Pulmonary artery (tissue), 1 donor: ENCODE results near the genes MC3R, RTF2 and PCK1.

- PRO-cap: no peak
Measured at GRCh38 chr20:56248549-56248934, at the start of gene MC3R. Gene MC3R (plus strand): TSS chr20:56248732.

- PRO-cap: no peak
Measured at GRCh38 chr20:56359310-56359764, 563 bp downstream of the FAM210B start.

- PRO-cap: no peak
Measured at GRCh38 chr20:56443362-56443951, 25.0 kb upstream of the RTF2 start.

DNA sequence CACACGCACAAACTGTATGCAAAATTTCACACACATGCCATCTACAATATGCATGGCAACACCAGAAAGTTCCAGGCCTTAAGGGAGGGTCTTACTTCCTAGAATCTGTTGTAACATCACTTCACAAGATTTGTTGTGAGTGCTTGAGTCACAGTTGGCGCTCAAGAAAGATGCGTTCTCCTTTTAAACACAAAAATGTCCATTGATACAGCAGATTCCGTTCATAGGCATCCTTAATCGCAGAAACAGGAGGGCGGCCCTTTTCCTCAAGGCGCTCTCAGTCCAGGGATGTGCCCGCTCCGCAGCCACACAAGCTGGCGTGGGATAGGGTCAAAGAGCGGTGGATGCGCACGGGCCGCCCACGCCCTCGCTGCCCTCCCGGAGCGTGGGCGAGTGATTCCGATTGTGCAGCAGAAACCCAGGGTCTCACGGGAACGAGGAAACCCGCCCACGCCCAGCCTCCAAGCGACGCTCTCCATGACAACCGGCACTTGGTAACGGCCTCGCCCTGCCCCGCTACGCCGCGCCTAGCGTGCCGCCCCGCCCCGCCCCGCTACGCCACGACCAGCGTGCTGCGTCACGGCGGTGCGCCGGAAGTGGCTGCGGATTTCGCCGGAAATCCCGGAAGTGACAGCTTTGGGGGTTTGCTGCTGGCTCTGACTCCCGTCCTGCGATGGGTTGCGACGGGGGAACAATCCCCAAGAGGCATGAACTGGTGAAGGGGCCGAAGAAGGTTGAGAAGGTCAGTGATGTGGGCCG is at the start of gene RTF2:
RTF2 (plus strand) TSS at position 603 of the 759 bp plus-strand sequence.
- PRO-cap: no peak

DNA sequence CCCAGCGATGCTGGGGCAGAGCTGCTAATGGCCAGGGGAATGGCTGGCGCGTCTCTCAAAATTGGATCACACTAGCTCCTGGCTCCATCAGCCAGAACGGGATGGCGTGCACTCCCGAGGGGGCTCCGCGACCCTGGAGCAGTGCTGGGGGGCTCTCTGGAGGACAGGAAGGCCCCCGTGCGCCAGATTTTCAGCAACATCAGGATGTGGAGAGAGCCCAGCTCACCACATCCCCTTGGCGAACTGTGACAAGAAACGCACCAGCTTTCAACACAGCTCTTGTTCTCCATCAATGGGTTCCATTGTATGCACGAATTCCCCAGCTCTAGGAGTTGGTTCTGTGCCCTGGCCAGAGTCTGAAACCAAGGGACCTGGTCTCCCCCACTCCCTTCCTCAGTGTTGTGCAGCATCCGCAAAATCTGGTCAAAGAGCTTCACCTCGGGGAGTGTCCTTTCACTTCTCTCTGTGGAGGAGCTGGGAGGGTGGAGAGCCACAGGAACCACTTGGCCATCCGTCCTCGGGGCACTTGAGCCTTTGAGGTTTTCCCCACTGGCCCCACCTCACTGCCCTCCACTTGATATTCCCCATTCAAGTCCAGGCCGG is 74.2 kb downstream of the TFAP2C start:
- PRO-cap: no peak

GRCh38 chr20:56828301-56828964 is 199.3 kb downstream of the TFAP2C start:
- PRO-cap: no peak

- PRO-cap: no peak
Measured at GRCh38 chr20:57211810-57212970, 54.3 kb downstream of the BMP7 start.

GRCh38 chr20:57282674-57283338 is 16.4 kb upstream of the BMP7 start:
- PRO-cap: no peak

DNA sequence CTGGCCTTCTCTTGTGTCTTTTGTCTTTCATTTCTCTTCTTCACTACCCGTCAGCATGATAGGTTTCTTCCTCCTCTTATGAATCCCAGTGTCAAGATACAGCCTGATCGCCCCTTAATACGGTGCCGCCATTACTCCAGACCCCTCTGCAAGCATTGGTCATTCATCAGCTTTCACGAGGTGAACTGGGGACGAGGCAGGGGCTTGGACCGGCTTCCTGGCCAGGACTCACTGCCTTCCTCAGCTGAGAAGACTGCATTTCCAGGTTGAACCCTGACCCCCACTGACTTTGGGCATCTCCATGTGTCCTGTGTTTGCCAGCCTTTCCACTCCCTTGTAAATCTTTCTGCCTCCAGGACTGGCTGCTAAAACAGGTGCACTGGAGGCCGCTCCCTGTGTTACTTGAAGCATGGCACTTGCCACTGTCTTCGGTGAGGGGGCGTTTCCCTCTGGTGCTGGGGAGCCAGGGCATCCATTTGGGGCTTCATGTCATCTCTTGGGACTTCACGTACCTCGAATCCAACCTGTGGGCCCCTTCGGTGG is 6.8 kb upstream of the RBM38 start:
- PRO-cap: no peak

DNA sequence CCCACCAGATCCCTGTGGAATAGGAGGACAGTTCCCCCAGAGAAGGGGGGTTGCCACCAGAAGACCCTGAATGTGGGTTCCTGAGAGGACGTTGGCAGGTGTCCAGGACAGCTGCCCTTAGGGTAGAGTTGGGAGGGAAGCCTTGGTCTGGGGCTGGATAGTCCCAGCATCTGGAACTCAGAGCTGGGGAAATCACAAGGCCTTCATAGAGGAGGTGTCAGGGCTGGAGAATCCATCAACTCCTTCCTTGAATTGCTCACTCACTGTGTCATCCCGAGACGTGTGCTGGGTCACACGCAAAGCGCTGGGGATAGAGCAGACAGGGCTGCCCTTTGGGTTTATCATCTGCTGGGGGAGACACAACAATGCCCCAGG is 18.4 kb downstream of the RBM38 start:
- PRO-cap: no peak

DNA sequence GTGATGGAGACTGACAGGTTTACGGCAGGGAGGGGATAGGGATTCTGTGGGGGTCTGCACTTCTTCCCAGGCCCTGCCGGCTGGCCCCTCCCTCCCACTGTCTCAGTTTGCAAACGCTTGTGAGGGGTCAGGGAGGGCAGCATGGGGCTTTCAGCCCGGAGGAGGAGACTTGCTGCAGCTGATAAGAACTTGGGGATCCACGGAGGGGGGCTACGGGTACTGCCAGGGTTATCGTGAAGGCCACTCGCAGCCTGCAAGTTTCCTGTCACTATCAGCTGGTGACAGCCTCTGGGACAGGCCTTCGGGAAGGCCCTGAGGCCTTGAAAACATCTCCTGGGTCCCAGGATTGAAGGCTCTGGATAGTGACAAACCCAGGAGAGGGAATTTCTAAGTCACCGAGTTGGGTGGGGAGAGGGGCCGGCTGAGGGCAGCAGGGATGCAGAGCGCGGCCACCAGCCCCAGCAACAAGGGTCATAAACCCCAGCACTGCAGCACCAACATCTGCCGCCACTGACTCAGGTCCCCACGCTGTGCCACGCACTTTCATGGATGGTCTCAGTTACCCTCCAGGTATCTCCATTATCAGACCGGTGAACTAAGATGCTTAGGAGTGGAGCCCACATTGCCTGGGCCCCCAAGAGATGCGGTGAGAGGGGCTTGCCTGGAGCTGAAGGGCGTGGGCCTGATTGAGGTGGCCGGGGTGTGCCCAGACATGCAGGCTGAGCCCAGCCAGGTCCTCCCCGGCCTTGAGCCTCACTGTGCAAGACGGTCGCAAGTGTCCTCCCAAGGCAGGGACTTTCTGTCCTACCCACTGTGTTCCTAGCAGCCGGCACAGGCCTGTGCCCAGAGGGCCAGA is 19.1 kb downstream of the RBM38 start:
- PRO-cap: no peak

DNA sequence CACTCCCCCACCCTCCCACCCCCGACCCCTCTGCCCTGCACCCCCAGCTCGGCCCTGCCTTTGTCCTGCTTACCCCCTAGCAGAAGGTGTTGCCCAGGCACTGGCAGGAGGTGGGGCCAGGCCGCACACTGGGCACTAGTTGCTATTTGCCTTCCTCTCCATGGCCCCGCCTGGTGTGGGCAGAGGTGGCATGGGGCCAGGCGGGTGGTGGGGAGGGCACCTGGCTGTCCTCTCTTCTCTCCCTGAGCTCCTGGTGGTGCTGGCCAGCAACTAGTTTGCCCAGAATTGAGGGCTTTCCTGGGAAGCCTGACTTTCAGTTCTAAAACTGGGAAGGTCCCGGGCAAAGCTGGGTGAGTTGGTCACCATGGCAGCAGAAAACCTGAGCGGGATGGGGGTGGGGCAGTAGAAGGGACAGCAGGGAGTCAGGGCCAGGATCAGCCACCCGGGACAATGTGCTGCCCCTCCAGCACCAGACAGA is 48.2 kb downstream of the RBM38 start:
- PRO-cap: no peak

- PRO-cap: no peak
Measured at GRCh38 chr20:57523732-57524235, 1.2 kb downstream of the CTCFL start.

- PRO-cap: unidirectional peak, plus-strand start at chr20:57561110
Measured at GRCh38 chr20:57560555-57561287, at the start of gene PCK1. Gene PCK1 (plus strand): TSS chr20:57561110.

DNA sequence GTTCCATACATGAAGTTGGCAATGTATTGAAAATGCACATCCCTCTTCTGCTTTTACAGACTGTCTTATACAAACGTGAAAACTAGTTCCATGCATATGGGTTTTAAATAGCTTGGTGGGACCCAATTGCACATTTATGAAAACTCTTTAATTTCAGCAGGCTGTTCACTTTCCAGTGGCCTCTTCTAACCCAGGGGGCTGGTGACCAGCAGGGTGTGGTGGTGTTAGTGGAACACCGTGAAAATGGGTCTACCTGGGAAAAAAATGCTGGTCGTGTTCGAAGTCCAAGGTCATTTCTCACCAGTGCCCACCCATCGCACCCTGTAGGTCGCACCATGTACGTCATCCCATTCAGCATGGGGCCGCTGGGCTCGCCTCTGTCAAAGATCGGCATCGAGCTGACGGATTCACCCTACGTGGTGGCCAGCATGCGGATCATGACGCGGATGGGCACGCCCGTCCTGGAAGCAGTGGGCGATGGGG is 1.5 kb downstream of the PCK1 start:
- PRO-cap: no peak

DNA sequence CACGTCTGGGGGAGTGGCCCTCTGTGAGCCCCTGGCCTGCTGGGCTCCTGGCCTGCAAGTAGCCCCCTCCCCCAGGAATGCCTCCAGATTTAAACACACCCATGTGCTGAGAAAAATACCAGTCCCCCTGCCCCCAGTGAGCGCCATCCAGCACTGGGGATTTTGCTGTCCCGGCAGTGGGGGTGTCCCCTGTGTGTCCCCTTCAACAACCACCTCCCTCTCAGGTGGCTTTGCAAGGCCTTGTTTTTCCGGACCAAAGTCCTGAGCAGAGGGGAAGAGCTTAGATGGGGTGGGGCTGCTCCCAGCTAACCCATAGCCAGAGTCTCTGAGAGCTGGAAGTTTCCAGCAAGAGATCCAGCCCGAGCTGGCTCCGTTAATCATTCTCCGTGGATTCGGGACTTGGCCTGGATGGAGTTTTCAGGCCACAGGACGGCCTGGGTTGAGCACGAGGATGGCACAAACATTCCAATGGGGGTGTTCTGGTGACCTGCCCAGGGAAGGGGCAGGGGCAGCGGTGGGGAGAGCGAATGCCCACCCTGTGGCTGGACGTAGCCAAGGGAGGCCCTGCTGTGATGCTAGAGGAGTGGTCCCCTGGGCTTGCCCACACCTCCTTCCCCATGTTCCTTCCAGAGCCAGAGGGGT is 29.0 kb downstream of the PCK1 start:
- PRO-cap: no peak

DNA sequence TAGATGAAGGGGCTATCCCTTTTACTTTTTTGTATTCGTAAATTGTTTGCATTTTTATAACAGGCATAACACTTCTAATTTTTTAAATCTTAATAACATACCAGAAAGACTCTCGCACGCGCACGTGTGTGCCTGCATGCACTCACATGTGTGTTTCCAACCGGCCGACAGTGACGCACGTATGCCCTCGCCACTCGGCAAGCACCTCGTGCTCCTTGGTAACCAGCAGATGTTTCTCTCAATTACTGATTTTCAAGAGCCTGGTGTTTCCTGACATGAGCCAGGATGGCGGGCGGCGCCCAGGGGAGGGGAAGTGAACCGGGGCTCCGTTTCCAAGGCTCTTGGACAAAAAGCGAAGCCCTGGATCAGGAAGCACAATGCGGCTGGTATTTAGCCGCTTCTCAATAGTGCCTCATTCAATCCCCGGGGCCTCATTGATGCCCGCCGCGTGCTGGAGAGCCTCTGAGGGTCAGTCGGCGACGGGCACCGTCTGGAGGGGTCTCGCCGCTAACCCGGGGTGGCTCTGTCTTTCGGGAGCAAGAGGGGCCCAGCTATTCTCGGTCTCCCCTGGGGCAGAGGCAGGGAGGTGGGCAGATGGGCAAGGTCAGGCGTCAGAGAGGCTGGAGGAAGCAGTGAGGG is 37.6 kb downstream of the PMEPA1 start:
- PRO-cap: bidirectional peak, plus-strand start at position 283 of the sequence, minus-strand start at position 169 of the sequence

- PRO-cap: no peak
Measured at GRCh38 chr20:57675624-57676599, 33.9 kb downstream of the PMEPA1 start.

DNA sequence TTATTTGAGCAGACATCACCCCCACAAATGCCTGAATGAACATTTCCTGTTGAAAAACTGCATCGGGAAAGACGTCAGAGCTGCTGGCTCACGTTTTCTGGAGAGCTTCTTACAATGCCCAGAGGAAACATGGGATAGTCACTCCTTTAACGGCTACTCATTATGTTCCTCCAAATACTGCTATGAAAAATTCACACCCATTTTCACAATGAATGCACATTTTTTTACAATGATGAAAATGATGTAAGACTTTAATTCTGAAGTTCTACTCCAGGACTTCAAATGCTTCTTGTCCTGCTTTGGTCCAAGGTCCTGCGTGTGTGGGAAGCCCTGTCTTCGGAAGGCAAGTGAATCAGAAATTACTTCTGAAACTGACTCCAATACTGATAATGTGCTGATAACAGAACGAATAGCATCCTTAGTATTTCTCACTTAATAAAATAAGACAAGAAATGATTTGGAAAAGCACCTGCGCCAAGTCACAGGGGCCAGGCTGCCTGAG is 160.2 kb upstream of the C20orf85 start:
- PRO-cap: no peak

DNA sequence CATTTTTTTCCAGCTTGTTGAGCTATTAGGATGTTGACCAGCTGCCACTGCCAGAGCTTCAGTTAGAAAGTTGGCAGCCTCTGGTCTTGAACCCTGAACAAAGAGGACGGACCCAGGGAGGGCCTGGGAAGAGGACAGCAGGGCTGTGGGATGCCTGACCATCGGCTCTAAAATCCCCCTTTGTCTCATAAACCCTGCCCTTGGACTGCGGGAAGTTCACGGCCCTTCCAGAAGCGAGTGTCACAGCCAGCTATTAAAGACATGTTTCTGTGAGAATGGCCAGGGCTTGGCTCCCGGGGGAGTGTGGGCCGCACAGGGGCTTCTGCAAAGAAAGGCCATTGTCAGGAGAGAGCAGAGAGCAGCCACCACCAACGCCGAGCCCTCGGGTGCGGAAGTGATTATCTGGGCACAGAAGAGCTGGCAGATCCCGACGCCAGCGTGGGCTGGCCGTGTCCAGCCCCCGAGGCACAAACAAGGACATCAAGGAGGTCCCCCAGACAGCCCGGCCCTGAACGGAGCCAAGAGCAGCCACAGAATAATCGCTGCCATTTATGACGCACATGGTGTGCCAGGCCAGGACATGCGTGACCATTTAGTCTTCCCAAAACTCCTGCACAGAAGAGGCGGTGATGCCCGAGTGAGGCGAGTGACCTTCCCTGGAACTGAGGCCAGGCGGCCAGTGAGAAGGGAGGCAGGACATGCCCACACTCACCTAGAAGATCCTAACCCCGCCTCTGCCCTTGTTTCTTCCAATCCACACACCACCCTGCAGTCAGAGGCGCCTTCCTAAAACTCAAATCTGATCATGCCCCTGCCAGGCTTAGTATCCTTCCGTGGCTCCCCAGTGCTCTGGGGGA is 111.0 kb upstream of the C20orf85 start:
- PRO-cap: no peak